Melanocyte of skin (primary cell): ENCODE measurements around the gene FAM53B.

GRCh38 chr10:124040287-124040854 is 53.0 kb downstream of the CHST15 start:
- CAGE, long polyA plus RNA, 2 experiments, result no peak in any of the 2 experiments

DNA sequence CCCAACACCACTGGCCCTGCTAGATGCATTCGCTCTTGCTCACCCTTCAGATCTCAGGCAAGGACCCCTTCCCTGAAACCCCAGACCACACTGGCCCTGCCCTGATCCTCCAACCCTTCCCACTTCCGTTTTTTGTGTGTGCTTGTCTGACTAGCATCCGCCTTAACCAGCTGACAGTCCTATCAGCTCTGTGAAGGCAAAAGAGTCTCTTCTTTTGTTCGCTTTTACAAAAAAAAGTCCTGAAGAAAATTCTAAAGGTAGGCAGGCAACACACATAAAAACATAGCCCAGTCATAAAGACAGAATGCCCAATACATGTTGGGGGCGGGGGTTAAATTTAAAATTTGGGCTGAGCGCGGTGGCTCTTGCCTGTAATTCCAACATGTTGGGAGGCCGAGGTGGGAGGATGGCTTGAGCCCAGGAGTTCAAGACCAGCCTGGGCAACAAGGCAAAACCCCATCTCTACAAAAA is 28.6 kb downstream of the CHST15 start:
- CAGE, long polyA plus RNA, 2 experiments, result no peak in any of the 2 experiments

DNA sequence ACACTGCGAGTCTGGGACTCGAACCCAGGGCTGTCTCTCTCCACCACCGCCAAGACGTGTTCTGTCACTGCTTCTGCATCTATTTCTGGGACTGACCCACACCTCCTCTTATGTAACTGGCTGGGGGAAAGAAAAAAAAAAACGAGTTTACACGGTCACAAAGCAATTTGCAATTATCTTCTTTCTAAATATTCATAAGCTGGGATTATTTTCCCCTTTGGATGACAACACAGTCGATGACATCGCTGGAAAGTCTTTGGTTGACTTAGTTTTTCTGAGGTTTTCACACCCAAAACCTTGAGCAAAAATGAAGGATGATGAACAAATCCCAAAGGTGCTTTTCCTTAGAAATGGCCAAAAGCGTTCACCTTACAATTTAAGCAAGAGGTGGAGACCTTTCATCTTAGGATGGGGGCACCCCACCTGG is 27.1 kb downstream of the CHST15 start:
- CAGE, long polyA plus RNA, 2 experiments, result no peak in any of the 2 experiments

DNA sequence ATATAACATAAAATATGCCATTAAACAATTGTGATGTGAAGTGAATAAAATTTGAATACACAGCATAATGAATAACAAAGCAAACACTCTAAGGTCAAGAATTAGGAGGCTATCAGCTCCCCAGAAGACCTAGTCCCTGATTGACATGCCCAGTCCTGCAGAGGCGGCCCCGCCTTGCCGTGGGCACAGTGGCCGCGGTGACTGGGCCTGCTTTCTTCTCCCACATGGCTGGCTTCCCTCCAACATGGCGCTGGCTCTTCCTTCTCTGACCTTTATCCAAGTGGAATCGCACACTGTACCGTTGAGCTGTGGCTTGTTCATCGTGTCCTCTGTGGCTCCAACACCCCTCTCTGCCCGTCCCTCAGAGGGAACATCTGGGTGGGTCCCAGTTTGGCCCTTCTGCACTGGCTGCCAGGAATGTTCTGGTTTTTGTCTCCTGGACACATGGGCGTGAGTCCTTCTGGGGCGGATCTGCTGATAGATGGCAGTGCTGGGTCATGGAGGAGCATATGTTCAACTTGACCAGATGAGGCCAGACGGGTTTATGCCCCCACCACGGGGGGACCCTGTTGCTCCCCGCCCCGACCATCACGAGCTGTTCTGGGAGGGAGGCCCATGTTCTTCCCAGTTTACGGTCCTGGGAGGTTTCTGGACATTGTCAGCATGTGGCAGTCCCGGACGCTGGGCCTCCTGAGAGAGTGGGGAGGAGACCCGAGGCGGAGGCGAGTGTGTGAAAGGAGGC is 63.4 kb downstream of the LHPP start:
- CAGE, long polyA plus RNA, 2 experiments, result no peak in any of the 2 experiments

DNA sequence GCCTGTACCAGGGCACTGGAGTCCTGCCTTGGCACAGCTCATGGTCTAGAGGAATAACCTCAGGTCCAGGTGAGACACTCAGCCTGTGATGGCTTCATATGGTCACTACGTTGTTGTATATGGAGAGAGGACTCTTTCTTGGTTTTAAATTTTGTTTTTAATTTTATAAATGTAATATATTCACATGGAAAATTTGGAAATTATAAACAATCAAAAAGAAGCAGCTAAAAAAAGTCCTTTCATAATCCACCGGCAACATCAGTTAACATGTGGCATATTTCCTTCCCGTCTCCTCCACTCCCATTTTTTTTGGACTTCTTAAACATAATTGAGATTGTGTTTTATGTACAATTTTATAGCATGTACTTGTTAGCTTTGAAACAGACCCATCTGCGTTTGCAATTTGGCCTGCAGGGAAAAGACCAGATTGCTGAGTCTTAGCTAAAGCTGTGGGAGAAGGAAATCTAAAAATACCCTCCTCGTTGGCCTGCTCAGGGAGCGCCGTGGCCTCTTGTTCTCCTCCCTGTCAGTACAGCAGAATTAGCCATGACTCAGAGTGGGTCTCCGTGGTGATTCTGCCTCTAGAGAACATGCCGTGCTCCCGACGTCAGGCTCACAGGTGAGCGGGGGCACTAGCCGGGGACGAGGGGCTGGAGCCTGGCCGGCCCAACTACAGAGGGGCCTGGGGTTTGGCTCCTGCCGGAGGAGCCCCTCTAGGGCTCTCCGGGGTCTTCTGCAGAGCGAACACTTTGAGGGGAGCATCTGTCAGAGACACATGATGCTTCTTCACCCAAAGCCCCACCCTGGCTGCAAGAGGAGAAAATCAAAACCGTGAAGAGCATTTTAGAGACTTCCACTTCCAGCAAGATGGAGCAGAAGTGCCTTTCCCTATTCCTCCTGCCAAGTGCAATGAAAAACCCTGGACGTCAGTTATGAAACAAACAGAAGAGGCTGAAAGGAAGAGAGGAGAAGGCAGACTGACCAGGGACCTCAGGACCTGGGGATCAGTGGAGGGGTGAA is 98.7 kb downstream of the LHPP start:
- CAGE, long polyA plus RNA, 2 experiments, result no peak in any of the 2 experiments

- CAGE, long polyA plus RNA, 2 experiments, result no peak in any of the 2 experiments
These were observed 139.3 kb downstream of the FAM53B start for GRCh38 chr10:124604664-124605469.

DNA sequence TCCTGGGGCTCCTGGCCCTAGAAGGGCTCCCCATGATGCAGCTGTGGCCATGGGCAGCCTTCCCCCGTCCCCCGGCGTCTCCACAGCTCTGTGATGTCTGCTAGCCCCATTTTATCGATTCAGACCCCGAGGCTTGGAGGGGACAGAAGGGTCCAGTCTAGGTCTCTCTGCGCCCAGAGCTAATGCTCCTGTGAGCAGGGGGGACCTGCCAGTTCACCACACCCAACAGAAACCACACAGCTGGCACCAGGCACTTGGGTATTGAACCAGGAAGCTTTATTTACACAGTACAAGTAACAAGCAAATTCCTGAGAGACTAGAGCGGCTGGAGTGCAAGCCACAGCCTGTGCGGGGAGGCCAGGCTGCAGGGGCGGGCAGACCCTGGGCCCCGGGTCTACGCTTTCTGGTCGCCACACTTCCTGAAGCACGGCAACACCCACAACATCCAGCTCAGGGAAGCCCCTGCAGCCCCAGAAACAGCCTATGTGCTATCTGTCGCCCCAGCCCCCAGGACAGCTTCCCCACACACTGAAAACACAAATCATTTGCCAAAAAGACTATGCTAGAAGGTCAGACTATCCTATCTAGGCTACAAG is 125.0 kb downstream of the FAM53B start:
- CAGE, long polyA plus RNA, 2 experiments, result no peak in any of the 2 experiments

GRCh38 chr10:124670625-124671443 is 73.3 kb downstream of the FAM53B start:
- CAGE, long polyA plus RNA, 2 experiments, result no peak in any of the 2 experiments

DNA sequence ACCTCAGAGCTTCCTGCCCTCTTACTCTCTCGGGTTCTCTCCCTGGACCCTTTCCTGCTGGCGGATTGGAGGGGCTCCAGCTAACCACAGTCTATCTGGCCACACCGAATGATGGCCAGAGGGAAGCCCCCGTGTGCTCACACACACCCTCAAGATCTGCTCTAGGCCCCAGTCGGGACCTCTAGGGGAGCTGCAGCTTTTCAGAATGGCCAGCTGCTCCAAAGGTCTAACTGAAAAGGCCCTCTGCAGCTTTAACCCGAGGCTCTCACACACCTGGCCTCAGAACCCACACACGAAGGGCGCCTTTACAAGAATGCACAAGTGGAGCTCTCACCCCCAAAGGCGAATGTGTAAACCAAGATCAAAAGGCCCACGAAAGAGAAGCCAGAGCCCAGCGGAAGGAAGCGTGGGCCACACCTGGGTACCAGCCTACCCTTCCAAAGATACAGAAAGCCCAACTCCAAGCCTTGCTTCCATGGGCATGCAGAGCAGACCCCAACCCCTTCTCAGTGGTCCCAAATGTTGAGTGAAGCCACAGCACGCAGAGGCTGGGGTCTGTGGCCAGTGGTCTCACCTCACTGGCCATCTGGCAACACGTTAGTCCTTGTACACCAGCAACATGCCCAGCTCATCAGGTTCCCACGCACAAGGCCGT is 65.3 kb downstream of the FAM53B start:
- CAGE, long polyA plus RNA, 2 experiments, result no peak in any of the 2 experiments

DNA sequence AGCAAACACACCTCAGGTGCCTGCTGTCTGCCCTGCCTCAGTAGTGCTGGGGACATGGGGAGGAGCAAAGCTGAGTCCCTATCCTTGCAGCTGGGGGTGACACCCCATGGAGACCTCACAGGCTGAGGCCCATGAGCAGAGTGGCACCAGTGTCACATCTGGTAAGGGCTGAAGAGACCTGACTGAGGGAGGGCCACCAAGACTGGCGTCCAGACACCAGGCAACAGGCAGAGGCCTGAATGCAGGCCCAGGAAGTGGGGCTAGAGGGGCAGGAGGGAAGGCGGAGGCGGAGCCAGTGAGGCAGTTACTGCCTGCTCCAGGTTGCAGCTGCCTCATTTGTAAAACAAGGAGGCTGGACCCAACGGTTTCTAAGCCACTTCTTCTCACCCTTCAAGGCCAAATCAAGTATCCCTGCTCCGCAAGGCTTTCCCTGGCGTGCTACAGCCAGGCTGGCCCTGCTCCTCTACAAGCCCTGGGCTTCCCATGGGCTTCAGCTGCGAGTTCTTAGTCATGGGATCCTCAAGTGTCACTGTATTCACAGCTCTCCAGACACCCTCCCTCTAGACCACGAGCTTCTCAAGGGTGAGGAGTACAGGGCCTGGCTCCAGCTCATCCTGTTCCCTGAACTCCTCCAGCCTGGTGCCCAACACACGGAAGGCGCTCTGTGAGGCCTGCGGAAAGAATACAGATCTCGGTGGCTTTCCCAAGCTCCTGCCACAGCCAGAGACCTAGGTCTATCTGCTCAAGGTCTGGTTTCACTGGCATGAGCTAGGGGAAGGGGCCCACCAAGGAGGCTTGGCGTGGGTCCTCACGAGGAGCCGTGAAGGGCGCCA is 38.9 kb downstream of the FAM53B start:
- CAGE, long polyA plus RNA, 2 experiments, result no peak in any of the 2 experiments

GRCh38 chr10:124717999-124719118 is 25.8 kb downstream of the FAM53B start:
- CAGE, long polyA plus RNA, 2 experiments, result no peak in any of the 2 experiments

GRCh38 chr10:124727936-124728316 is 16.3 kb downstream of the FAM53B start:
- CAGE, long polyA plus RNA, 2 experiments, result no peak in any of the 2 experiments

GRCh38 chr10:124734610-124735427 is 9.4 kb downstream of the FAM53B start:
- CAGE, long polyA plus RNA, 2 experiments, result no peak in any of the 2 experiments

DNA sequence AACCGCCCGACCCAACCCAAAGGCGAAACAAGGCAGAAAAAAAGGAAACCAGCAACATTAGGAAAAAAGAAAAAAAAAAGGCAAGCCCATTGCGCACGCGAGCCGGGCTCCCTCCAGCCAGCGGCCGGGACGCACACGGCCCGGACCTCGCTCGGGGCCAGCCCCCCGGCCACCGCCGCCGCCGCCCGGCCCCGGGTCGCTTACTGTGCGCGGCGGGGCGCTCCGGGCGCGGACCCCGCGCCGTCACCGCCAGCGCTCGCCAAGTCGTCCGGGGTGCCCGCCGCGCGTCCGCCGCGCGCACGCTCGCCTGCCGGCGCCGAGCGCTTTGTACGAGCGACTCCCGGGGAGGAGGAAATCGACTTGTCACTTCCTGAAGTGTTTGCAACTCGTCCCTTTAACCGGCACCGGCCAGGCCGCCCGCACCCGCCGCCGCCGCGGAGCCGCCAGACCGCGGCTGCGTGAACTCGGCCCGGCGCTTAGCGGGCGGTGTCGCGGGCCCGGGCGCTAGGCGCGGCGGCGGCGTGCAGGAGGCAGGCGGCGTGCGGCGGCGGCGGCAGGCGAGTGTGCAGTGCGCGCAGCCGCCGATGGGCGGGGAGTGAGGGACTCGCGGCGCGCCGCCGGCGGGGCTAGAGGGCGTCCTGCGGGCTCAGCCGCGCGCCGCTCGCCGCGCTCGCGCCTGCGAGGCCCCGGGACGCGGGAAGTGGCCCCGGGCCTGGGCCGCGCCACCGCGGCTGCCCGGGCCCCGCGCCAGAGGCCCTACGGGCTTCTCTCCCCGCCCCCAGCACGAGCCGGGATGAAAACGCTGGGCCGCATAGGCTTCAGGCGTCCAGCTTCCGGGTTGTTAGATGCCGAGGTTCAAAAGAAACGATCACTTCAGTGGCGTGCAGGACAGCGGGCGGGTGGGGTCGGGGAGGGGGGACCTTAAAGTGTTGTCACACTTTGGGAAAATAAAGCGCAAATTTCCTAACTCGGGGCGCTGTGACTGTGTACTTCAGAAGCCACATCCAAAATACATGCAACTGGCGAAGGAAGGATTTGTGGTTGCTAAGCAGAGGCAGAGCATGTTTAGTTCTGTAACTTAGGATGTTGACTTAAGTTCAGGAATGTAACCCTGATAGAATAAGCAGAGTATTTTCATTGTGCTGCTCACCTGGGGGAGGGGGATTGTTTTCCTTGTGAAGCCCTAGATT is at the start of gene FAM53B:
Gene FAM53B, minus strand, starts transcription at position 570 of the 1,190 bp plus-strand sequence.
- CAGE, long polyA plus RNA, 2 experiments, result no peak in any of the 2 experiments

GRCh38 chr10:124747172-124747495 is 3.0 kb upstream of the FAM53B start:
- CAGE, long polyA plus RNA, 2 experiments, result no peak in any of the 2 experiments

DNA sequence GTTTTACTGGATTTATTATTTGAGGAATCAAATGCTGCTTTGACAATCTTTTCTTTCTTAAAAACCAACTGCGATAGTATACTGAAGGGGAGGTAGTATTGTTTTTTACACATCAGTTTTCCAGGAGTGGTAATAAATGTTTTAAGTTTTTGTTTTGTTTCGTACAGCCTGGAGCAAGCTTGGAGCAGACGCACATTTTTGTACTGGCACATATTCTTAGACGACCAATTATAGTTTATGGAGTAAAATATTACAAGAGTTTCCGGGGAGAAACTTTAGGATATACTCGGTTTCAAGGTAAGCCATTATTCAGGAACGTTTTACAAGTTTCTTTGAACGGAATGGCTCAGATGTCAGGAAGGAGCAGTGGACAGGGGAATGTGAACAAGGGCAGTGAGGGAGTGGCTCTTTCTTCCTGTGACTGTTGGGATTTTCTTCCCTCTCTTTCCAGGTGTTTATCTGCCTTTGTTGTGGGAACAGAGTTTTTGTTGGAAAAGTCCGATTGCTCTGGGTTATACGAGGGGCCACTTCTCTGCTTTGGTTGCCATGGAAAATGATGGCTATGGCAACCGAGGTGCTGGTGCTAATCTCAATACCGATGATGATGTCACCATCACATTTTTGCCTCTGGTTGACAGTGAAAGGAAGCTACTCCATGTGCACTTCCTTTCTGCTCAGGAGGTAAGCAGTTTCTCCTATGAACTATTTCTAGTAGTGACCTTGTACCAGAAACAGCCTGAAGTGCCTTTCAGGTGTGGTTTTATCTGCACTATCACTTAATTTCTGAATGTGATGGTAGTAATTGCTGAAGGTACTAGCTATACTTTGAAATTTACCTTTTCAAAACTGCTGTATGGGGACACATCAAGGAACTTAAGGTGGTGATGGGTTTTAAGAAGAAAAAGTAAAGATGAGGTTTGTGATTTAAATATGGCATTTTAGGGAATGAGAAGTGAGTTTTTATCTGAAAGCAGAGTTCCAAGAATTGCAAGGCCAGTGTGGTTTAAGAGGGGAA is 41.4 kb downstream of the ZRANB1 start:
- CAGE, long polyA plus RNA, 2 experiments, result no peak in any of the 2 experiments

GRCh38 chr10:125055362-125055876 is 27.5 kb upstream of the CTBP2 start:
- CAGE, long polyA plus RNA, 2 experiments, result no peak in any of the 2 experiments

DNA sequence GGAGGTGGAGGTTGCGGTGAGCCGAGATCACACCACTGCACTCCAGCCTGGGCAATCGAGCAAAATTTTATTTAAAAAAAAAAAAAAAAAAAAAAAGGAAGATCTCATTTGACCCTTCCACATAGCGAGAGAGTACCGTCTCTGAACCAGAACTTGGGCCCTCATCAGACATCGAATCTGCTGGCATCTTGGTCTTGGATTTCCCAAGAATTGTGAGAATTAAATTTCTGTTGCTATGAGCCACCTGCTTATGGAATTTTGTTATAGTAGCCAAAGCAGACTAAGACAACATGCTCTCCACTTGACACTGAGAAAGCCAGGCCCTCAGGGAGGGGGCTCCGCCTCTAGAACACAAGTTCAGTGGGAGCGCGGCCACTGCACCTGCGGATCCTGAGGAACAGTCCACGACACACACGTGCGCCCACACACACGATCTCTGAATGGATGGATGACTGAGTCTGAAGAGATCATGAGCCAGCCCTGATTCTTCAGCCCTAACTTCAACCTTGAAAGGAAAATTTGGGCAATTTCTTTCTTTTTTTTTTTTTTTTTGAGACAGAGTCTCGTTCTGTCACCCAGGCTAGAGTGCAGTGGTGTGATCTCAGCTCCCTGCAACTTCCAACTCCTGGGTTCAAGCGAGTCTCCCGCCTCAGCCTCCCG is 58.8 kb upstream of the CTBP2 start:
- CAGE, long polyA plus RNA, 2 experiments, result no peak in any of the 2 experiments

DNA sequence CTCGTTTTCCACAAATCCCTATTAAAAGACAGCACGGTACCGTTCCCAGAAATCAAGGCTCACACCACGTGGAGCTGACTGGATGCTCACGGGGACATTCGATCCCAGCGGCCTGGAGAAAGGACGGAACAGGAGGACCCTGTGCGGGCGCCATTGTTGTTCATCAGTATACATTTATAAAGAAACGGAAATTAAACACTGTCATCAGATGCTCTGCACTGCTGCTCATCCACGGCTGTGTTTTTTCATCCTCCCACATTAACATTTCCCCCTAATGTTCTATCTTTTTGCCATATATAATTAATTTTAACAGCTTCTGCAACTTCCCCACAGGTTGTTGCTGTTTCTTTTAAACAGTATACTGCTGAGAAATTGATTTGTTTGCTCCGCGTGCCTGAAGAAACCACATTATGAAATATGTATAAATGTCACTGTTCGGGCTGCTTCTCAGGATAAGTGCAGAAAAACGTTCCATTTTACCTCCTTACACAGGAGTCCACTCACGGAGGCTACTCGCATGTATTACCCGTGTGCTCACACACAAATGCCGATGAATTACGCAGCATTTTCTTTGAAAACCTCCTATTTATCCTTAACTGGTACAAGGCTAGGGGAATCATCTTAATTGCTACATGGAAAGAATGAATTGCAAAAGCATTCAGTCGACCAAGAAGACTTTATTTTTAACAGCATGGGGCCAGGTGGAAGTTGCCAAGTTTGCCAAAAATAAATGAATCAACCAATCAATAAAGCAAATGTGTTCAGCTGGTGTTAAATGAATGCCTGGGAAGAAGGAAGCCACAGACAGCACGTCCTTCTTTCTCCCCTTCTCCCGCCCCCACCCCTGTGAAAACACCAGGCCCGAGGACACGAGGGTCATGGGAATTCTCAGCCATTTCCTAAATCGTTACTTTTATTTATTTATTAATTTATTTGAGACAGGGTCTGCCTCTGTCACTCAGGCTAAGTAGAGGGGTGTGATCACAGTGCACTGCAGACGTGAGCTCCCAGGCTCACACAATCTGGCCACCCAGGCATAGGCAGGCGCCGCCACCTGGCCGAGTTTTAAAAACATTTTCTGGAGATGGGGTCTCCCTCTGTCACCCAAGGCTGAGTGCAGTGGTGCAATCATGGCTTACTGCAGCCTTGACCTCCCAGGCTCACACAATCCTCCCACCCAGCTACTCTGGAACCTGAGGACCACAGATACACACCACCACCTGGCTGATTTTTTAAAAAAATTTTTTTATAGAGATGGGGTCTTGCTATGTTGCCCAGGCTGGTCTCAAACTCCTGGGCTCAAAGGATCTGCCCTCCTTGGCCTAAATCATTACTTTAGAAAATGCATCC is 76.7 kb upstream of the CTBP2 start:
- CAGE, long polyA plus RNA, 2 experiments, result no peak in any of the 2 experiments

- CAGE, long polyA plus RNA, 2 experiments, result no peak in any of the 2 experiments
These were observed 92.2 kb upstream of the CTBP2 start for GRCh38 chr10:125119927-125120569.